Measurements from ENCODE around the genes ZNF215, RBMXL2 and OR5P3.

DNA sequence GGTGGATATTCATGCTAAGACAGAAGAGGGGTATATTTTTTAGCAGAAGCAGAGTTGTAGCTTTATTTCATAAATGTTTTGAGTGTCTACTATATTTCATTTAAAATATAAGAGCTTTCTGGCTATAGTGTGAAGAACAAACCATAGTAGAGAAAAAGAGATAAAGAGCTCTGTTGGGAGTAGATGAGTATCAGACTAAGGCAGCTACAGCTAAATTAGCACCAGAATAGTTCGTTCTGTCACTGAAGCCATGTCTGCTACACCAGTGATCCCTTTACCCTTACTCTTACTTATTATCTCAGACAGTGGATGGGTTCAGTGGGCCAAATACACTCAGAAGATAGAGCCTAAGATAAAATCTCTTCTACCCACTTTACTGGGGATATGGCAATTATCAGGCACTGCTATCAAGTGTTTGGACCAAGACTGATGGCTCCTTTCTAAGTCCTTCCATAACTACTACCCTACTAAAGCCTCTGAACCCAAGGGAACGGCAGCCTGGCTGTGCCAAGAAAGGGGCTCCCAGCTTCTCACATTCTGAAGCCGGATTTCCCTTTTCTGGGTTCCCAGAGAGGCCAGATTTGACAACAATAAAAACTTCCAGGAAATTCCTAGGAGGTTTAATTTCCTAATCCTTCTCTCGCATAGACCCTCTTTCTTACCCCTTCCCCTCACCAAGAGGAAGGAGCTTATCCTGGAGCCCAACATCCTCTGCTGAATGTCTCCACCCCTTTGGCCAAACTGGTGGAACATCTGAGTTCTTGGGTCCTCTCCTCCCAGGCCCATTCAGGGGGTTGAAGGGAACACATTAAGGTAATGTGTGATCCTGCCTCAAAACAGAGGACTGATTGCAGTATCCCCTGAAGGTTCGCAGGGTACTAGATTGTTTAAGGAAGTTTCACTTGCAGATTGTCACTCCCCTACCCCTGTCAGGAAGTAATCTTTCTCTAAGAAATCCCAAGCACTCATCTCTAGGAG, 2.1 kb downstream of the MRPL17 start:
- PRO-cap = no peak
- RAMPAGE, long total RNA, 2 experiments = no peak in any of the 2 experiments

GRCh38 chr11:6695416-6695692, 12.2 kb upstream of the MRPL17 start:
- PRO-cap = no peak
- RAMPAGE, long total RNA, 2 experiments = no peak in any of the 2 experiments

DNA sequence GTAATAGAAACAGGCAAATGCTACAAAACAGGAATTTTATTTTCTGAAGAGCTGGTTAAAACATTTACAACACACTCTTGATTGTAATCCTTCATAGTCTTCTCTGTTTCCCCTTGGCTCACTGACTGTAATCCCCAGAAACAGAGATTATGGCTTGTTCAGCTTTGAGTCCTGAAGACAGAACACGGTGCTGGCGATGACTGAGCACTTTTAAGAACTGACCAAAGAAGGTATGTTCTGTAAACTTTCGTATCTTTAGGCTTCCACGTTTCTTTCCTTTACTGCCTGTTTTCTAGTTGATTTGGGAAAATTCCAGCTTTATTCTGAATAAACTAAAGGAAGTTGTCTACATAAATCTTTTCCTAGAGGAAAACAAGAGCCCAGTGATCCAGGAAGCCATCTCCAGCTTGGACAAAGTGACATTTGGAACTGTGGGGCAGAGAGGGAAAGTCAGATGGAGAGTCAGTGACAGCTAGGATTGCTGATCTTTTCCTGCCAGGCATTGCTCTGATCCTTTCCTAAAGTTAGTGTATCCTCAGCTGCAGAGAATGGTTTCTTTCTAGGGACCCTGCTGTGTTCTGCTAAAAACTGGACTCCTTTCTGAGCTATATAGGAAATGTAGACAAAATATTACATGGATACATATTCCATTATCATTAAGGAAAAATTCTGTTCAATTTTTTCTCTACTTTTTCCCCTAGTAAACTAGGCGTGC, 43.4 kb downstream of the OR2AG2 start:
- PRO-cap = no peak
- RAMPAGE, long total RNA, 2 experiments = no peak in any of the 2 experiments

DNA sequence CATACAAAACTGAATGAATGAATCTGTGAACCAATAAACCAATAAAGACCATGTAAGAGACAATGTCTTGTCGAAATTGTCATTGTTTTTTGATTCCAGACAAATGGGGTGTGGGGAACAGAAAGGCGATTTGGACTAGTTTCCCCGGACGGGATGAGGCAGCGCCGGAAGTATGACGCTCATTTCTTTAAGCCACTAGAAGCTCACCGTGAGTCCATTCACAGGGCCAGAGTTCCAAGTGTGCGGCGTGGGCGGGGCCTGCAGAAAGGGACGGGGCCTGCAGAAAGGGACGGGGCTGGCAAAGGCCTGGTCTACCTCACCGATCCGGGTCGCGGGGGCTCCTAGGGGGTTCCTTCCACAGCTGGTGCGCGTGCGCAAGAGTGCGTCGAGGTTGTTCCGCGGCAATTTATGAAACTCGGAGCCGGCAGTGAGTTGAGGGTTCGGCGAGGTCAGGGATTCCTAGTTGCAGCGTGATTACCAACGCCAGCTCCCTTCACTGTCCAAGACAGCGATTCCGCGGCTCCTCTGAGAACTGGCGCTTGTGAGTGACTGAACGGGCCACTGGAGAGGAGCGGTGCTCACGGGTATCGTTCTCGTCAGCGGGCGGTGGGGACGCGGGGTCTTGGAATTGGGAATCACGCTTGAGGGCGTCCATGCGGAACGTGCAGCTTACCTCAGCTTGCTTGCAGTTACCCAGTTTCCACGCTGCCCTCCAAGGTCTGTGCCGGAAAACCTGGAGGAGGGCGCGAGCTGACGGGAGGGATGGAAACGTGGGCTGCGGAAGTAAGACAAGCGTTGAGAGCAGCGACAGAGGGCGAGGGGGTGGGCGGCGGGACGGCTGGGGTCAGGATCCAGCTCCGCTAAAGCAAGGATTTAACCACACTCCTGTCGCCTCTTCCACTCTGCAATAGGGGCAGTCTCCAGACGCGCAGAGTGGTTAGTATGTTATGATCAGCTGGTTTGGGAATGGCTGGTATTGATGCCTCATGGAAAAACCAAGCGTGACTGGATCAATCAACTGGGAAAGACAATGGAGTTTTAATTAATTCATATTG, at the start of gene ZNF215:
Gene ZNF215, plus strand, starts transcription at position 282 of the 1,055 bp plus-strand sequence.
- PRO-cap = bidirectional peak, plus-strand start at position 282 of the sequence, minus-strand start at position 174 of the sequence; unidirectional peak, minus-strand start at position 909 of the sequence
- RAMPAGE, long total RNA, 2 experiments = start-site peak on the plus strand in 1 of 2 experiments, centred at position 368 of the sequence, 5 reads per replicate; start-site peak on the minus strand in 1 of 2 experiments, centred at position 713 of the sequence, 15 reads per replicate

GRCh38 chr11:6932340-6932721, 6.1 kb downstream of the ZNF215 start:
- PRO-cap = no peak
- RAMPAGE, long total RNA, 2 experiments = no peak in any of the 2 experiments

- PRO-cap = no peak
- RAMPAGE, long total RNA, 2 experiments = start-site peak on the plus strand in 1 of 2 experiments, at chr11:7088951-7089092 at its widest, 16 reads per replicate
Observed at GRCh38 chr11:7088763-7089217, at the start of gene RBMXL2. RBMXL2 (plus strand) TSS chr11:7088998.

GRCh38 chr11:7554032-7554529, 40.3 kb downstream of the PPFIBP2 start:
- PRO-cap = unidirectional peak, minus-strand start at chr11:7554274
- RAMPAGE, long total RNA, 2 experiments = no peak in any of the 2 experiments

DNA sequence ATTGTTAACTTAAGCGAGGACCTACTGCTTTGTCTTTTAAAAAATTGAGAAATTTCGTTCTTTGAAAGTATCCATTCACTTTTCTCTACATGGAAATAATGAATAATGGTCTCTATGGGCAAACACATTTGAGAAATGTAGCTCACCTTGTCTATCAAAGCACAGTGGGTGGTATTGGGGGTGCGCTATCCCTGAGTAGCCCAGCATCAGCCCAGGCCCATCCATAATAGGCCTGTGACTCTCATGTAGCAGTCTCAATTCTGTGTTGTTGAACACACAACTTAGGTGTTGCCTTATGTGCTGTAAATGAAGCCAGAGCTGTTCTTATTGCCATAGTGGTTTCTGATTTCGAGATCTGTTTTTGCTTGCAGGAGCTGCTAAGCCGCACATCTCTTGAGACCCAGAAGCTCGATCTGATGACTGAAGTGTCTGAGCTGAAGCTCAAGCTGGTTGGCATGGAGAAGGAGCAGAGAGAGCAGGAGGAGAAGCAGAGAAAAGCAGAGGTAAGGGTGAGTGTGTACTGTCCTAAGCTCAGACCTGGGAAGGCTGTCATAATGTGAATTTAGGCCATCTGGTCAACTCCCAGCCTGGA, 63.3 kb downstream of the CYB5R2 start:
- PRO-cap = no peak
- RAMPAGE, long total RNA, 2 experiments = no peak in any of the 2 experiments

GRCh38 chr11:7612567-7613012, 60.7 kb downstream of the CYB5R2 start:
- PRO-cap = no peak
- RAMPAGE, long total RNA, 2 experiments = no peak in any of the 2 experiments

- PRO-cap = no peak
- RAMPAGE, long total RNA, 2 experiments = no peak in any of the 2 experiments
Observed at GRCh38 chr11:7643091-7643735, 30.1 kb downstream of the CYB5R2 start.

DNA sequence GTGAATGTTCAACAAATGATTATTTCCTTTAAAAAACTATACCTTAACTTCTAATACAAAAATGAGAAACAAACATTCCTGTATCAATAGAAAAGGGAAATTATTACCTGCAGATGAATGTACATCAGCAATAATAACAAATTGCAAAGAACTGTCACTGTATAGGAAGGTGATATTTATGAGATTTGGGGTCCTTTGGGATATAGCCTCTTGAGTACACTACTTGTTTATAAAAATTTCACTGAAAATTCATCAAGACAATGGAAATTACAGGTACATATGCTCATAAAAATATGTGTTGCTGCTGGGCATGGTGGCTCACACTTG, at the start of gene OR5P3:
Gene OR5P3, minus strand, starts transcription at position 124 of the 327 bp plus-strand sequence.
- PRO-cap = no peak
- RAMPAGE, long total RNA, 2 experiments = no peak in any of the 2 experiments

GRCh38 chr11:8068581-8069355, 12.2 kb upstream of the TUB start:
- PRO-cap = unidirectional peak, plus-strand start at chr11:8068926
- RAMPAGE, long total RNA, 2 experiments = no peak in any of the 2 experiments

DNA sequence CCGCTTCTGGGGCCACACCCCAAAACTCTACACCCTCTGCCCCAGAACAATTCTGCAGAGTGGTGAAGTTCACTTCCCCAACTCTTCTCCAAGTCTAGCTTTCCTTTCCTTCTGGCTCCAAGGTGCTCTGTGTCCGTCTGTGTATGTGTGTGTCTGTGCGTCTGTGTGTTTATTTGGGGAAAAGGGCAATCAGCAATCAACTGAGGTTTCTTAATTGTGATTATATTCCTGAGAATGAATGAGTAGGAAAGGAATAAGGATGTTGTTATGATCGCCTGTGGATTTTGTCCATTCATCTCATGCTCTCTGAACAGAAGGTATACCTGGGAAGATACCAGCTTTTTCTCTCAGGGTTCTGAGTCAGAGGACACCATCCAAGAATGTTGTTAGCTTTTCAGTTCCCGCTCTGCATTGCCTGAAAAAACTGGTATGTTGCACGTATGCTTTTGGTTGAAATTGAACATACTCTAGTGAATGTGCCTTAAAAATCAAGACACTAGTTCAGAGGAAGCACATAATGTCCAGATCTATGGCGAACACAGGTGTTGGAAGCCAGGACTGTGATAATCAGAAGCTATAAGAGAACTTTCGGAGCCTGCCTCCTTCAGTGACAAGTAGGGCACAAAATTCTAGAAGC, 23.4 kb downstream of the TUB start:
- PRO-cap = no peak
- RAMPAGE, long total RNA, 2 experiments = no peak in any of the 2 experiments

GRCh38 chr11:8277729-8277934, 14.0 kb upstream of the LMO1 start:
- PRO-cap = no peak
- RAMPAGE, long total RNA, 2 experiments = no peak in any of the 2 experiments

DNA sequence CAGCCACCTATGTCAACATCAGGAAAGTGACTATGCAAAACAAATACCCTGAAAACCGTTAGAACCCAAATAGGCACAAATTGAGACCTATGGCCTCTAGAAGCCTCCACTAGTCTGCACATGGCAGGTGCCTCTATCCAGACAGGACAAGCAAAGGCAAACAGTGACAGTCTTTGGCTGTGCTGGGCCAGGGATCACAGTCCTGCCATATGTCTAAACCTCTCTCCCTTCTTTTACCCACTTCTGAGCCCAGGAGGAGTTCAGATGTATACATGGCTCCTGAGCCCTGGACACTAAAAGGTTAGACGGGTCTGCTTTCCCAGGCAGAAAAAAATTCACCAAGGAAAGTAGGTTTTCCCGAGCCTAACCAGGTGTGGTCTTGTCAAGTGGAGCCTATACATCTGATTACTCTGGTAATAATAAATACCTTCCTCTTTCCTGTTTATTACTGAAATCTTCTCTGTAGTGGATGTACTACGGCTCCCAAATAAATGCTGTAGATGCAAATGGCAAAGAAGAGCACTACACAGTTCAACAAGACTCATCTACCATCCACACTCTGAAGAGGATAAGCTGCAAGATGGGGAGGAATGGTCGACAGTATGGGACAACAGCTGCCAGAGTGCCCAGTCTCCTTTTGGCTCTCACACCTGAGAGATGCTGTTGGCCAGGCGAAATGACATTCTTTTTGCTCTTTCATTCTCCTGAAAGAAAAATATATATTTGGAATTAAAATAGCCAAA, 23.4 kb upstream of the STK33 start:
- PRO-cap = no peak
- RAMPAGE, long total RNA, 2 experiments = no peak in any of the 2 experiments

DNA sequence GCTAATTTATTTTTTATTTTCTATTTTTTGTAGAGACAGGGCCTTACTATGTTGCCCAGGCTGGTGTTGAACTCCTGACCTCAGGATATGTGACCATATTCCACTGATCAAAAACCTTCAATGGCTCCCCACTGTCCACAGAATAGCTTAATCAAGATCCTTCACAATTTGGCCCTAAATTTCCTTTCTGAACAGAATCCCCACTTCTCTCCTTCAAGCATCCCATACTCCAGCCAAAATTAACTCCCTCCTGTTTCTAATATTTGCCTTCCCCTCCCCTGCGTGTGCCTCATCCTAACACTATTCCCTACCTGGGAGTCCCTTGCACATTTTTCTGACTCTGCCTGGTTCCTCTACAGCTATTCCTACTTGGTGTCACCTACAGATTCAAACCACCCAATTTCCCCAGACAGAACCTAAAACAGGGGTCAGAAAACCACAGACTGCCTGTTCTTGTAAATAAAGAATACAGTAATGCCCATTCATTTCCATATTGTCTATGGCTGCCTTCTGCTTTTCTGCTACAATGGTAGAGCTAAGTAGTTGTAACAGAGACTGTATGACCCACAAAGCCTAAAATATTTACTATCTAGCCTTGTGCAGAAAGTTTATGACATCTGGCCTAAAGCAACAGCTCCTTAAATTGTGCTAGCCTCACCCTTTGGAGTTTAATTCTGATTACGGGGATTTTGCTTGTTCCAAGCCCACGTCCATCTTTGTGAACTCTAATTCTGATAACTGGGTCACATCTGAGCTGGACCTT, 22.3 kb downstream of the TRIM66 start:
- PRO-cap = no peak
- RAMPAGE, long total RNA, 2 experiments = no peak in any of the 2 experiments

GRCh38 chr11:8680651-8681167, 1.8 kb downstream of the TRIM66 start:
- PRO-cap = no peak
- RAMPAGE, long total RNA, 2 experiments = no peak in any of the 2 experiments

DNA sequence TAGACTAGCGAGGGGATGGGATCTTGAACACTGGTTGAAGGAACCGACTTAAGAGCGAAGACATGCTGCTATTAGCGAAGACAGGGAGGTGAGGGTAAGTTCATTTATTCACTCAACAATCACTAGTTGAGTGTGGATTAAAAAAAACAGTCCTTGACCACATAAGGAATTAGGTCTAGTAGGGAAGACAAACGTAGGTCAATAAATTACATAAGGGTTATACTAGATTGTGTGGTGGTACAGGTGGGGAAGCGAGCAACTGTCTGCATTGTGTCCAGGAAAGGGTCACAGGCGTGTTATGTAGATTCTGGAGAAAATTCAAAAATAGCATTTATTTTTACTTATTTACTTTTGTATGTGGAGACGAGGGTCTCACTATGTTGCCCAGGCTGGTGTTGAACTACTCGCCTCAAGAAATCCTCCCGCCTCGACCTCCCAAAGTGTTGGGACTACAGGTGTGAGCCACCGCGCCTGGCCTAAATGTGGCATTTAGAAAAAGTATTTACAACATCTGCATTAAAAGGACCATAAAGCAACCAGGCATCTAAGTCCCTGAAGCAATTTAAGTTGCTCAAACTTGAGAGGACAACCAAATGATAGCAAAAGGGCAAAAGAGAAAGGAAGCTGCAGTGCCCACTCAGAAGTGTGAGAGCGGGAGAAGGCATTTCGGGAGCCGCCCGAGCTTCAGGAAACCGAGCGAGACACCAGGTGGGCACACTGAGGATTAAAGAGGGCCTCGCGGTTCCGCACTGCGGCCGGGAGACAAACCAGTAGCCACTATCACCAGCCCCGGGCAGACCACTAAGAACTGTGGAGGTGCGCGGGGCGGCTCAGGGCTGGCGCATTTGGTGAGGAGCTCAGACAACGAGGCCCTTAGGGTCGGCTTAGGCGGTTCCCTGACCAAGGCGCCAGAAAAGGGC, 620 bp downstream of the TRIM66 start:
- PRO-cap = no peak
- RAMPAGE, long total RNA, 2 experiments = no peak in any of the 2 experiments

DNA sequence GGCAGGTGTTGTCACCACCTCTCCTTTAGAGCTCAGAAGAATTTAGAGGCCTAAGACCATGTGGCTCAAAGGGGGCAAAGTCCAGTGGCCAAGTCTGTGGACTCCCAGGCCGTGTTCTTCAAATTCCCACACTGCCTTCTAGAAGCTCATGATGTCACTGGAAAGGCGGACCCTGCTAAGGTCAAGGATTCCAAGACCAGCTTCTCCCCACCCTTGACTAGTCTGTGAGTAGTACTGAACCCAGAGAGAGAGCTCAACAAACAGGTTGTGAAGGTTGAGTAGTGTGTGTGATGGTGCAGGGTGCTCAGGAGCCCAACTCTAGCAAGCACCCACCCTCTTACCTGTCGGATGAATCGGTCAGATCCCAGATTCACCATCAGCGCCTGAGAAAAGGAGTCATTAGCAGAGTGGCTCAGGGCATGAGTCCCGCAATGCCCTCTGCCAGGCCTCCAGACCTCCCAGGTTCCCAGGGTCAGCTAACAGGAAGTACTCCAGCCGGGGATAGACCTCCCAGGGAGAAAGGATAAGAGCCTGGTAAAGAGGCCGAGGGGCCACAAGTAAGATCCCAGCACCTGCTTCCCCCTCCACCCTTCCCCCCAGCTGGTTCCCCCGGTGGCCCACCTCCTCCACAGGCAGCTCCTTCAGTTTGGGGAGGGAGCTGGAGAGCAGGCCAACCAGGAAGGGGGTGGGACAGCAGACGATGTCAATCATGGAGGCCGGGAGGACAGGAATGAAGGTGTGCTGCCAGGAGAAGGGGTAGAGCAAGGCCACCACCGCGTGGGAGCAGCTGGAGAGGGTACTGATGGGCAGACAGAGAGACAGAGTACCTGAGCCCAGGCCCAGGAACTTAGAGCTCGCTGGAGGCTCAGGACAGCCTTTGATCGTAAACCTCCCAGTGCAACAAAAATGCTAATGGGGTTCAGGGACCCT, 16.3 kb downstream of the RPL27A start:
- PRO-cap = no peak
- RAMPAGE, long total RNA, 2 experiments = no peak in any of the 2 experiments

- PRO-cap = no peak
- RAMPAGE, long total RNA, 2 experiments = no peak in any of the 2 experiments
Observed at GRCh38 chr11:8738365-8738942, 55.9 kb downstream of the RPL27A start.

All from prostate gland (tissue), 2 donors.